Iris pigment epithelial cell (primary cell): ENCODE data around the genes CDC37 and DNM2.

DNA sequence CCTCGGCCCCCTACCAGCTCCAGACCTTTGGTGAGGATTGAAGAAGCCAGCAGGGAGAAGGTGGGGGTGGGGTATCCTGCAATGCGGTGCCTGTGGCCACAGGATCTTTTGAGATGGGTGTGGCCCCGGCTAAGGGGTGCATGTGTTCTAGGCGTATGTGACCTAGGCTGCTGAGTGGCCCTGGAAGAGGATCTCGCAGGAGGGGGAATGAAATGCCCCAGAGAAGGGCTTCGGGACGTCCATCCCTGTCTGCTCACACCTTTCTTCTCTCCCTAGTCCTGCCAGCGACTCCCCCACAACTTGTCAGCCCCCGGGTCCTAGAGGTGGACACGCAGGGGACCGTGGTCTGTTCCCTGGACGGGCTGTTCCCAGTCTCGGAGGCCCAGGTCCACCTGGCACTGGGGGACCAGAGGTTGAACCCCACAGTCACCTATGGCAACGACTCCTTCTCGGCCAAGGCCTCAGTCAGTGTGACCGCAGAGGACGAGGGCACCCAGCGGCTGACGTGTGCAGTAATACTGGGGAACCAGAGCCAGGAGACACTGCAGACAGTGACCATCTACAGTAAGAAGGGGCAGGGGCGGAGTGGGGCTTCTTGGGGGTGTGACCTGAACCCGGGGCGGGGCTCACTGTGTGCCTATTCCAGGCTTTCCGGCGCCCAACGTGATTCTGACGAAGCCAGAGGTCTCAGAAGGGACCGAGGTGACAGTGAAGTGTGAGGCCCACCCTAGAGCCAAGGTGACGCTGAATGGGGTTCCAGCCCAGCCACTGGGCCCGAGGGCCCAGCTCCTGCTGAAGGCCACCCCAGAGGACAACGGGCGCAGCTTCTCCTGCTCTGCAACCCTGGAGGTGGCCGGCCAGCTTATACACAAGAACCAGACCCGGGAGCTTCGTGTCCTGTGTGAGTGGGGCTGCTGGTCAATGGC, 2.7 kb upstream of the ICAM4 start:
- RRBS: 100% methylated on average over 2 of the region's 34 CpGs

DNA sequence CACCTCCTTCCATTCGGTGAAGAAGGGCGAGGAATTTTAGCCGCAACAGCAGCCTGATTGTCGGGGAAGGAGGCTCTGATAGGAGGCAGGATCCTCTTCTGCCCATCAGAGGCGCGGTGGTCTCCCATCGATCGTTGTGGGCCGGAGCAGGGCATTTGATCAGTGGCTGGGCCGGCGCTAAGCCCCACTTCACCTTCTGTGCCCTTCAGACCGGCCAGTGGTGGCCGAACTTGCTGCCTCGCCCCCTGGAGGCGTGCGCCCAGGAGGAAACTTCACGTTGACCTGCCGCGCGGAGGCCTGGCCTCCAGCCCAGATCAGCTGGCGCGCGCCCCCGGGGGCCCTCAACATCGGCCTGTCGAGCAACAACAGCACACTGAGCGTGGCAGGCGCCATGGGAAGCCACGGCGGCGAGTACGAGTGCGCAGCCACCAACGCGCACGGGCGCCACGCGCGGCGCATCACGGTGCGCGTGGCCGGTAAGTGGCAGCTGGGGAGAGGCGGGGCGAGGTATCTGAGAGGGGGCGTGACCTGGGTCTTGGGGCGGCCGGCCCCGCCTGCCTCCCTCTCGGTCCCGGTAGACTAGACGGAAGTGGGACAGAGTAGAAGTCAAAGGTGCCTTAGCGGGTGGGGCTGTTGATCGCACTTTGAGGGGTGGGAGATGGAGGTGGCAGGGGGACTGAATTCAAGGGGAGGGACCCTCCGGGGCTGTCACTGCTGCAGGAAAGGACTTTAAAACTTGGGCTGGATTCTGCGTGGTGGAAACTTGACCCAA, 5.6 kb downstream of the ICAM5 start:
- RRBS: 3% methylated on average over 8 of the region's 58 CpGs

DNA sequence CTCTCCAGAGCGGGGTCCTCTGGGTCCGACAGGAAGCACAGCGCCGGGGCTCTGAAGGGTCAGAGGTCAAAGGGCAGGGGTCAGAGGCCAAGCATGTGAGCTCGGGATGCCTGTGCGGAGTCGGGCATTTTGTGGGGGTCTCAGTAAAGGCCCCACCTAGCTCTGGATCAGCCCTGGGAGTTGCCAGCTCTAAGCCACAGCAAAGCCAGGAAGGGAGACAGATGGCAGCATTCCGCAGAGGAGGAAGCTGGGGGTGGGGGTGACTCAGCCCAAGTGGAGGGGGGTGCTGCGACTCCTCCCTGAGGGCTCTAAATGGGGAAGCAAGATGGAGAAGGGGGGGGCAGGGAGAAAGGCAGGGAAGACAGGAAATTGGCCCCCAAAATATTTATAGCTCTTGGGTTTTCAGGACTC, 10.4 kb downstream of the FDX2 start:
- RRBS: no CpG with 5 or more reads among the region's 9 CpGs

GRCh38 chr19:10309829-10310161, 6.0 kb downstream of the FDX2 start:
- RRBS: no CpG with 5 or more reads among the region's 6 CpGs

DNA sequence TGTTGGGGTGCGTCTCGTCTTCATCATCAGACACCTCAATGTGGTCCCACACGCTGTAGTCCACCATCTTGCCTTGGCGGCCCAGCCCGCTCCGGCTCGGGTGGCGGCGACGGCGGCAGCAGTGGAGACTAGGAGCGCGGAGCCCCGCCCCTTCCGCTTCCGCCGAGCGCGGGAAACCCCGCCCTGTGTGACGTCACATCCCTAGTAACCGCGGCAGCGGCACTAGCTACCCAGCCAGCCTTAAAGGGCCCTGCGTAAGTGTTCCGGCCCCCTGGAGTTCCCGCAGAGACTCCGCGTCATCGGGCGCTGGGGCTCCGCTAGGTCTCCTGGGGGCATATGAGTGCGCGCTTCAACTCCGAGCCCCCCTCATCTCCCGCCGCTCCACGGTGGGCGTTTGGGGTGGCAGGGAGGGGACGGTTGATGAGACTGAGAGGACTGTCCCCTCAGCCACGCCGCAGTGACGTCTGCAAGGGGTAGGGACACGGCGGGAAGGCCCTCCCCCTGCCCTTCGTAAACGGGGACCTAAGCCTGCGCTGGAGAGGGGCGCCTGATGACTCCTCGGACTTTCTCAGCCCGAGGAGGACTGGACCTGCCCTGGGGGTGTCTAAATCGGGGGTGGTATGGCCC, at the start of gene CDC37:
CDC37 (minus strand) TSS at position 130 of the 627 bp plus-strand sequence.
- RRBS: no CpG with 5 or more reads among the region's 52 CpGs

GRCh38 chr19:10552344-10552927, 8.7 kb downstream of the ATG4D start:
- RRBS: no CpG with 5 or more reads among the region's 8 CpGs

GRCh38 chr19:10612892-10613374, 12.4 kb upstream of the SLC44A2 start:
- RRBS: no CpG with 5 or more reads among the region's 8 CpGs

DNA sequence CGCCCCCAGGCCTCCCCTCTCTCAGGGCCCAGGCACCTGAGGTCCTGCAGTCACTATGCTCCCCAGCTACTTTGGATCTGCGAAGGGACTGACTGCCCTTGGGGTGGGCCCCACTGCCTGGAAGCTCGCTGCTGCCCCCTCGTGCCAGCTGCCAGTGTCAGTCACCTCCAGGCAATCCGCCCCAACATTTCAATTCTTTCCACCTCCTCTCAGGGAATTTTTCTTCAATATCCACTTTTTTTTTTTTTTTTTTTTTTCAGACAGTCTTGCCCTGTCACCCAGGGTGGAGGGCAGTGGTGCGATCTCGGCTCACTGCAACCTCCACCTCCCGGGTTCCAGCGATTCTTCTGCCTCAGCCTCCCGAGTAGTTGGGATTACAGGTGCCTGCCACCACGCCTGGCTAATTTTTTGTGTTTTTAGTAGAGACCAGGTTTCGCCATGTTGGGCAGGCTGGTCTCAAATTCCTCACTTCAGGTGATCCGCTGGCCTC, 9.3 kb upstream of the ILF3 start:
- RRBS: no CpG with 5 or more reads among the region's 13 CpGs

DNA sequence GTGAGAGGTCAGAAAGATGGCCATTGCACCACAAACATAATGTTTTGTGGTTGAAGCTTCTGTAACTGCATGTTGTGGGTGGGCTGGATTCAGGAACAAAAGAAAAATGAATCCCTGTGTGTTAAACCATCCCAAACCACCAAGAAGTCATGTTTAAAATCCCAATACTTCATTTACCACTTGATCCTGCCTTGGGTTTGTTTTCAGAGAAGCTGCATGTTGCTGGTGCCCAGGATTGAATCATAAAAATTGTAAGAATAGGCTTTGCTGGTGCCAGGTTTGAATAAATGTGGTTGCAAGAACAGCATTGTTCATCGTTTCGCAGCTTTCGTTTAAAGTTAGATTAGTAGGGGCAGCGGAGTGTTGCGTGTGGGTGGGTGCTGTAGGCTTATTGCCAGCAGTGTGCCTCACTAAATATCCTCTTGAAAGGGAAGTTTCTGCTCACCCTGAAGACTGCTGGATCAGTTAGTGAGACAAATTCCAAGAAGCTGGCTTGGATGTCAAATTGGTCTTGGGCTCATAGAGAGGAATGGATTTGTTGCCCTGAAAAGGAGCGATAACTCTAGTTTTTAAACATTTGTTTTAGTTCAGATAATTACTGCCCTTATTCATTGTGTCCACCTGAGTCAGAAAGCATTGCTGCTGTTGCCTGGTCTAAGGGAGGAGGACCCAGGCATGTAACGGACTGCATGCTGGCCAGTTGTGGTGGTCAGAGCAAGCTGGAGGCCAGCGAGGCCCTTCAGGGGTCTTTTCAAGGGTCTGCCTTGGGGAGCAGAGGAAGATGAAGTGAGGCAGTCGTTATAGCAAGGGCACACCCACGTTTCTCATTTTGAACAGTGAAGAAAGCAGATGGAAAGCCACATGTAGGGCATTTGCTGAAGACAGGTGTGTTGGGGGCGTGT, 8.3 kb downstream of the ILF3 start:
- RRBS: no CpG with 5 or more reads among the region's 11 CpGs

DNA sequence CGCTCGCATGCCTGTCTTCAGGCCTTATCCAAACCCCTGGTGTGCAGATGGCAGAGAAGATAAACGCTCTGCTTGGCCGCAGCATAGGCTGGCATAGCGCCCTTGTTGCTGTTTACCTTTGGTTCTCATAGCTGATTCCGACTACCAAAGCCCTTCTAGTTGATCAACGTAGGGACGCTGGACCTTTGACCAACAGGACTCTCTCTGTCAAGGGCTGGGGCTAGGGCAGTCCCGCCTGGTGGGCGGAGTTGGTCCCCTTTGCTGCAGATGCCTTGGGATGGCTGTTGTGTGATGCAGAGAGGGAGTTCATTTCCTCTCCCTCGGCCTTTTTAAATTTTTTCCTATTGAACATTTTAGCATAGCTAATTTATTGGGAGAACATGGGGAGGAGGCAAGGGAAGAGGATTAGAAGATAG, 23.4 kb upstream of the QTRT1 start:
- RRBS: no CpG with 5 or more reads among the region's 11 CpGs

DNA sequence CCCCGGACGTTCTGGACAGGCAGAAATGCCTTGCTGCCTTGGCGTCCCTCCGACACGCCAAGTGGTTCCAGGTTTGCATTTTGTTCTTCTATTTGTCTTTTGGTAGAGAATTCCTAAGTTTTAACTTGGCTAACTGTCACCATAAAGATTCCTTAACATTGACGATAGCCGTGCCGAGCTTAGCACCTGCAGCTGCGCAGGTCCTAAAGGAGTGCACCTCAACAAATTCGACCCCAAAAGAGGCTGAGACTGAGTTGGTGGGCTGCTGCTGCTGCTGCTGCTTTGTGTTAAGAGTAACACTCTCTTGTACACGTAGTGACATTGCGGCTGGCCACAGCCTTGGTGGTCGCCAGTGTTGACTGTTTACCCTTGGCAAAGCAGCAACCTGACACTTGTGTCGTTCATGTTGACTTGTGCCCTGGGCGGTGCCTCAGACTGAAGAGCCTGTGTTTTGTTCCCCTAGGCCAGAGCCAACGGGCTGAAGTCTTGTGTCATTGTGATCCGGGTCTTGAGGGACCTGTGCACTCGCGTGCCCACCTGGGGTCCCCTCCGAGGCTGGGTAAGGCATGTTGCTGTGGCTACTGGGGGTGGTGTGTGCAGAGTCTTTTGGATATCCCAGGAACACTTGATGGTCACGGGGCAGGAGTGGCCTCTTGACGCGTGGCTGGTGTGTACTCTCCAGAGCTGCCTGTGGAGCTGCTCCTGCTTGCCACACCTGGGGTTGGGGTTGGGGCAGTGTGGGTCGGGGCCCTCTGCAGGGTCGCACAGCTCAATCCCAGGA, 22.4 kb upstream of the QTRT1 start:
- RRBS: no CpG with 5 or more reads among the region's 25 CpGs

GRCh38 chr19:10717227-10717827, 552 bp upstream of the DNM2 start:
- RRBS: no CpG with 5 or more reads among the region's 23 CpGs

GRCh38 chr19:10717828-10718905, at the start of gene DNM2:
Gene DNM2, plus strand, starts transcription at chr19:10718079.
- RRBS: 2% methylated on average over 48 of the region's 106 CpGs

DNA sequence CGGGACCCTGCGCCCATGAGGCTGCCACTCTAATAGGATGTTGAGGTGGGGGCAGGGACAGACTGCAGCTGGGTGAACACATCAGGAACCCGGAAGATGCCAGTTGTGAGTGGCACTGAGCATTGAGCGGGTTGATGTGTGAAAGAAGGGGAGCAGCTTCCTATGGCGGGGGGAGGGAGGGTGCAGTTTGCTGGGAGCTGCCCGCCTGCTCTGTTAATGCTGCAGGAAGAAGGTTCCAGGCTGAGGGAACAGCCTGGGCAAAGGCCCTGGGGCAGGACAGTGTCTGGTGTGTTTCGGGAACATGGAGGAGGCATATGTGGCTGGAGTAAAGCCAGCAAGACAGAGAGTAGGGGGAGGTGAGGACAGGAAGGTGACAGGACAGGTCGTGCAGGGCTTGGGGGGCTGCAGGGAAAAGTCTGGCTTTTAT, 29.8 kb downstream of the DNM2 start:
- RRBS: no CpG with 5 or more reads among the region's 8 CpGs

- RRBS: no CpG with 5 or more reads among the region's 10 CpGs
These were observed 59.0 kb downstream of the DNM2 start for GRCh38 chr19:10776934-10777267.

DNA sequence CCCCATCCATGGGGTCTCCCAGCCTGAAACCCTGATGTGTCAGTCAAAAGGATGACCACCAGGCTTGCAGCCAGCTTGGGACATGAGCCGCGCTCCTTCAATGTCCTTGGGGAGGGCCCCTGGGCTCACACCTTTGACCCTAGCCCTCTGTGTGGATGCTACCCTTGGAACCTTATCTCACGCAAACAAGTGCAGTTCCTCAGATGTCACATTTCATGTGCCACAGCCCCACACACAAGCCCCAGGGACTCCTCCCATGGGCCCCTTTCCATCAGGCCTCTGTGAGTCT, 24.3 kb downstream of the TMED1 start:
- RRBS: no CpG with 5 or more reads among the region's 3 CpGs

GRCh38 chr19:10812949-10813578, 22.9 kb downstream of the TMED1 start:
- RRBS: no CpG with 5 or more reads among the region's 11 CpGs

DNA sequence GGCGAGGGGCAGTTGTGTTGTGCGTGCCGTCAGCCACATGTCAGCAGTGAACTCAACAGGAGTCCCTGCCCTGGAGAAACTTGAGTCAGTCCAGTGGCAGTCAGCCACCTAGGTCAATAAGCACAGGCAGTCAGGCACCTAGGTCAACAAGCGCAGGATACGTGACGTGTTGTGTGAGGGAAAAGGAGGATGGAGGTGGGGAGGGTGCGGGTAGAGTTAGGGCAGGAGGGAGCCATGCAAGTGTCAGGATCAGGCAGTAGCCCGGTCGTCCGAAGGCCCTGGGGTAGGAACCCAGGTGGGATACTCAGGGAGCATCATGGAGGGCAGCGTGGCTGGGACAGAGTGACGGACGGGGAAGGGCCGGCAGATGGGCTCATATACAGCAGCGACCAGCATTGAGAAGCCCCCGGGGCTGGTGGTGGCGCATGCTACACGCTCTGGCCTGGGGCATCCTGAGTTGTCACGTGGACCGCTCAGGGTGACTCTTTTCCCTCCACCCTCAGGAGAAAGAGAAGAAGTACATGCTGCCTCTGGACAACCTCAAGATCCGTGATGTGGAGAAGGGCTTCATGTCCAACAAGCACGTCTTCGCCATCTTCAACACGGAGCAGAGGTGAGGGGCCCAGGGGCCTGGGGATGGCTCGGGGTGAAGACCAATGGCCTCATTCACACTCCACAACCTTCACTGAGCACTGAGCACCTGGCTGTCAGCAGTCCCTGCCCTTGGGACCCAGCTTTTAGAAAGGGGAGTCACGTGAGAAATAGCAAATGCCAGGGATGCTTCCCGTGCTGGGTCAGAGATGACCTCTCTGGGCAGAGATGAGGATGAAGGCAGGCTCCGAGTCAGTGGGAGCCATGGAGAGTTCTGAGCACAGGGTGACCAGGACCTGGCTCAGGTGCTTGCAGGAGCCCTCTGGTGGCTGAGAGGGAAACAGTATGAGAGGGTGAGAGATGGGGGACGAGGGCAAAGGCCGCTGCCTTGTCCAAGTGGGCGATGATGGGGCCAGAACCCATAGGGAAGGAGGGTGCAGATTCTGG, 16.2 kb downstream of the TMED1 start:
- RRBS: 100% methylated on average over 3 of the region's 31 CpGs

GRCh38 chr19:10828872-10829776, 6.9 kb downstream of the TMED1 start:
- RRBS: no CpG with 5 or more reads among the region's 27 CpGs

DNA sequence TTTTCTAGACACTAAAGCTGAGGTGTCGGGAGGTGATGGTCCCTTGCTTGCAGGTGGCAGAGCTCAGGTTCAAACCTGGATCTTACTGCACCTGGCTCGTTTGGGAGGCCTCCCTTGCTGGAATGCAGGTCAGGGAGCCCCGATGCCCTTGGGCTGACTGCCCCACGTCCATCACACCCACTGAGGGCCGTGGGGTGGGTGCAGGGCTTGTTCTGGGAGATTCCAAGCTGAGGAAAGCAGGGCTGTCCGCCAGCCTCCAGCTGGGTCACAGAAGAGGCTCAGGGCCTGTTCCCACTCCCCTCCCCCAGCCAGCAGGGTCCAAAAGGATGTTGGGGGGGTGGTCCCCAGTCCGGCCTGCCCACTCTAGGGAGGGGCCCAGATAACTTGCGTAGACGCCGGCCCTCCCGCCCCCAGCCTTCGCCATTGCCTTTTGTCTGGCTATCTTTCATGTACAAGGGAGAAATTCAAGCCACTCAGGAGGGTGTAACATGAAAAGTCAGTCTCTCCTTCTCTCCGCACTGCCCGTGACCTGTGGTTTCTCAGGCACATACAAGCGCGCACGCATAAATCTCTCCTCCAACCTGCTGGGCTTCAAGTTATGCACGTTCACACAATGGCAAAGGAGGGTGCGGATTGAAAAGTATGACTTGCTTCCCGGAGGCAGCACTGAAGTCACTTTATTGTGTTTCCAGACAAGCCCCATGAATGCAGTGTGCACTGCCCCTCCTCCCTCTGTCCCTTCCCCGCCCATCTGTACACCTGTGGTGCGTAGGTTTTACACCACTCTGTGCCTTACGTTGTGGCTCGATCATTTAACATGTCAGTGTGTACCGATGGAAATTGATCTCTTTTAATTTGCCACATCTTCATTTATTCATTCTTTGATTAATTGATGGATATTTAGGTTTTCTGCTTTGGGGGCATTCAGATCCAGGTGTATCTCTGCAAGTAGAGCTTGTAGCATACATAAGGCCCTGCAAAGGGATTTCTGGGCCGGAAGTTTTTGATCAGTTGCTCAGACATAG, 20.2 kb downstream of the CARM1 start:
- RRBS: 30% methylated on average over 2 of the region's 26 CpGs